Left colon (tissue), 1 donor: ENCODE measurements around a stretch of chr1.

DNA sequence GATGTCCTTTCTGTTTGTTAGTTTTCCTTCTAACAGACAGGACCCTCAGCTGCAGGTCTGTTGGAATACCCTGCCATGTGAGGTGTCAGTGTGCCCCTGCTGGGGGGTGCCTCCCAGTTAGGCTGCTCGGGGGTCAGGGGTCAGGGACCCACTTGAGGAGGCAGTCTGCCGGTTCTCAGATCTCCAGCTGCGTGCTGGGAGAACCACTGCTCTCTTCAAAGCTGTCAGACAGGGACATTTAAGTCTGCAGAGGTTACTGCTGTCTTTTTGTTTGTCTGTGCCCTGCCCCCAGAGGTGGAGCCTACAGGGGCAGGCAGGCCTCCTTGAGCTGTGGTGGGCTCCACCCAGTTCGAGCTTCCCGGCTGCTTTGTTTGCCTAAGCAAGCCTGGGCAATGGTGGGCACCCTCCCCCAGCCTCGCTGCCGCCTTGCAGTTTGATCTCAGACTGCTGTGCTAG, 176.8 kb downstream of the CLEC20A start:
- PRO-cap: no peak

DNA sequence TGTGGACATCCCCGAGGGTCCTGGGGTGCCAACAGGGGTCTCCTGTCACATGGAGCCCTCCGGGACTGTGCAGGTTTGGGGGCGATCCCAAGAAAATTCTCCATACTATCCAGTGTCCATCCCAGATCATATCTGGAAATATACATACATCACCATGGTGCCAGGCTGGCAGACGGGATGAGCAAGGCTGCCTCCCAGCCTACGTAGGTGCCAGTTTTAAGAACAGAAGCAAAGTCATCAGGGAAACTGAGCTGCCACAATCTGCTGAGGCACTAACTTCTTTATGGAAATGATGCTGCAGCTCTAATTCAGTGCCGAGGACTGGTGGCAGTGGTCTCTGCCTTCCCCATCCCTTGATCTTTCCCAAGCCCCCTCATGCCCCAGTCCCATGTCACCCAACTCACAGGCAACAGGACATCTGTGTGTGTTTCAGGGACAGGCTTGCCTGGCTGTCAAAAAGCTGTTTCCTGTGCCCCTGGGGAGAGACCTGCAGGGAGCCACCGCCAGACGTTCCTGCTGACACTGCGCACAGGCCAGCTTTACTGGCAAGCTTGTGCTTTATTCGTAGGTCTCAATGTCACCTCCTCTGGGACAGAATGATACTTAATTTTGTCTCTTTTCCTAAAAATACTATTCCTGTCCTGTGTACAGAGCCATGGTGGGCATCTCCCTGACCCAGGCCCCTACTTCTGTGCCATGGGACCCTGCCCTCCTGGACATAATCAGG, 15.5 kb downstream of the TEX35 start:
- PRO-cap: unidirectional peak, plus-strand start at position 481 of the sequence

GRCh38 chr1:178536657-178537635, 24.0 kb downstream of the TEX35 start:
- PRO-cap: bidirectional peak, plus-strand start at chr1:178537791, minus-strand start at chr1:178537574

GRCh38 chr1:178541738-178542472, 29.0 kb downstream of the TEX35 start:
- PRO-cap: bidirectional peak, plus-strand start at chr1:178542346, minus-strand start at chr1:178542191

DNA sequence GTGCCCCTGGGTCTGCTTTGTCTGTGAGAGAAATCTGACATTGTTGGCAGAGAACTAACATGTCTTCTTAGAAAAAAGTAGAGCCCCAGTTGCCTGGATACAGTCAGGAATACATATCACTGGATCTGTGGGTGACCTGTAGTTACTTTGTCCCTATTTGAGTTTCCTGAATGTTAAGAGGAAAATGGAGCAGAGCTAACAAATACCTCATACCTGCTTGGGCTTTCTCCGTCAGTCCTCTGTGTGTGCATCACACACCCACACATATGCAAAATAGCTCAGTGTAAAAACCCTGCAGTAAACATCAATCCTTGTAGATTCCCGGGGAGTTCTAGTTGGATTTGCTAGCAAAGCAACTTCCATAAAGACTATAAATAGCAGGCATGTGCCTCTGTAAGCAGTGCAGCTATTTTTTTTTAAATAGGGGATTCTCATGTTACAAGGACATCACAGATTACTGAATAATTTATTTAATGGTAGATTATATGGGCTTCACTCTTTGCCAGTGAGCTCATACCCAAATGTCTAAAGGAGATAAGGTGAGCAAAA, 63.0 kb downstream of the TEX35 start:
- PRO-cap: bidirectional peak, plus-strand start at position 327 of the sequence, minus-strand start at position 241 of the sequence

DNA sequence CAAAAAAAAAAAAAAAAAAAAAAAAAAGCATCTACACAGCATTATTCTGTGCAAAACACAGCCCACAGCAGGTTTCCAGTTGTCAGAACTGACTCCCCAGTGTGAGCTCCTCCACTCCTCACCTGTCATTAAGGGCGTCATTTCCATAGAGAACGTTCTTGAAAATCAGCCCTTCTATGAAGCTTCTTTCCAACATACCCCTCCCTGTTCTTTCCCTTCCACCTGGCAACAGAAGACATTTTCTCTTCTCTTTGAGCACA, 92.8 kb downstream of the TEX35 start:
- PRO-cap: no peak

GRCh38 chr1:178838427-178839183, 32.3 kb downstream of the ANGPTL1 start:
- PRO-cap: no peak

DNA sequence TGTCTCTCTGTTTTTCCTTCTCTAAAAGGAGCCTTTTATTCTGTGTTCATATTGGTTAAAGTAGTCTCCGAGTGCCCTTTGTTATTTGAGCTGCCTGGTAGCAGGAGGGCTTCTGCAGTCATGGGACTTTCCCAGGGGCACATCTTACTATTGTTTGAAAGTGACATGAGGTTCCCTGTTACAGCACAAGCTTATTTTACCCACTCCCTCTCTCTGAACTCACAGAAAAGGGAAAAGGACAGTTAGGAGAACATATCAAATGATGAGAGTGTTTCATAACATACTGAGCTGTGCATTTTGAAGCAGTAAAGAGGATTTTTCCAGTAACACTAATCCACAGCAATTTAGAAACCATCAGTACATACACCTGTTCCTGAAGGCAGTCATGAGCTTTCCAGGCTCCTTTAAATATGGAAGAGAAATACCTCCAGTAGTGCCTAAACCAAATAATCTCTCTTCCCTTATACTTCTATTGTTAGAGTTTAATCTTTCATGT, 58.2 kb upstream of the ANGPTL1 start:
- PRO-cap: no peak

DNA sequence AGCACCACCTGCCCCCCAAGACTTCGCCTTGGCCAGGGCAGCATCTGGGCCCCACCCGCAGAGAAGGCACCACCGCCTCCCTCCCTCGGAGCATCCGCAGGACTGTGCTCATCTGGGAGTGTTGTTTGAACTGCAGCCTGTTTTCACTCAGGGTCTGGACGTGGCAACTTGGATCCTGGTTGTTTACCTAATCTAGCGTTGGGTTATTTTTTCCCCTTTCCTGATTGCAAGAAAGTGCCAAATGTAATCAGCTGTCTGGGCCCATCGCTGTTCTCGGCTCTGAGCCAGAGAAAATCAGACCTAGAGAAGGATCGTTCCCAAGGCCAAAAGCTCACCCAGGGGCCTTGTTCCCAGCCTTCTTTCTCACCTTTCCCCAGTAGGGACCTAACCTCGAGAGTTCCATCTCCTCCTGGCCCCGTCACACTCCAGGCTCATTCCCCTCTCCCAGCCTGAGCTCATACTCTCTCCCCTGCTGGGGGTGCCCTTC, 72.1 kb upstream of the FAM20B start:
- PRO-cap: no peak

GRCh38 chr1:178962797-178963211, 62.9 kb upstream of the FAM20B start:
- PRO-cap: no peak

DNA sequence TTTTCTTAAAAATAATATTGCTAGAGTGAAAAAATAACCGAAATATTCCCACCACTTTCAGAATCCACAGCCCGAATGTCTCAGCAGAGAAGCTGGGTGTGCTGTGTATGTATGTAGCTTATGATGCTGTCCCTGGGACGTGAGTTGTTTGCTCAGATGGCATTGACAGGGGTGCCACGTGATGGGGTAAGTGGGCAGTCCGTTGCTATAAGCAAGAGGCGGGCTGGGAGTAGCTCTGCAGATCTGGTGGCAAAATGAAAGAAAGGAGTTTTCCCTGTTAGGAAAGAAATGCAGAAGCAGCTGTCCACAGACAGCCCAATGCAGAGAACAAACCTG, 3.8 kb upstream of the FAM20B start:
- PRO-cap: no peak

GRCh38 chr1:179082272-179082384, 258 bp downstream of the TOR3A start:
- PRO-cap: no peak

DNA sequence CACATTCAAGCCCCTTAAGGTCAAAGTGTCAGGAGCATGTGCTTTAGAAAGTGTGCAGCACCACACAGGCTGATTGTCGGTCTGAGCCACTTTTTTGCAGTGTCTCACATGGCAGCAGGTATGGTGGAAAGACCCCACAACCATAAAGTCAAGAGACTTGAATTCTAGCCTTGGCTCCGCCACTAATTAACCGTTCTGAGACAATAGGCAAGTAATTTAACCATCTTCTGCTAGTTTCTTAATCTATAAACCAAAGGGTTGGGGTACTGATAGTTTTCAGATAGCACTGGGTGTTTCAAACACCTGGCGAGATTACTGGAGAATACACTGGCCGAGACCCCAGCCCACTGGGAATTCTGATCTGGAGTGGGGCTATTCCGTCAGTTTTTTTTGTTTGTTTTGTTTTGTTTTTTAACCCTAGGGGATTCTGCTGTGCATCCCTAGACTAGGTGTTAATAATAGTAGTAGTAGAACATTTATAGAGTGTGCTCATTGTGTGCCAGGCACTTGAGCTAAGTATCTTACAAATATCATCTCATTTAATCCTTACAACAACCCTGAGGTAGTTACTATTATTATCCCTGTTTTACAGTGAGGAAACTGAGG, 21.9 kb downstream of the TOR3A start:
- PRO-cap: no peak

DNA sequence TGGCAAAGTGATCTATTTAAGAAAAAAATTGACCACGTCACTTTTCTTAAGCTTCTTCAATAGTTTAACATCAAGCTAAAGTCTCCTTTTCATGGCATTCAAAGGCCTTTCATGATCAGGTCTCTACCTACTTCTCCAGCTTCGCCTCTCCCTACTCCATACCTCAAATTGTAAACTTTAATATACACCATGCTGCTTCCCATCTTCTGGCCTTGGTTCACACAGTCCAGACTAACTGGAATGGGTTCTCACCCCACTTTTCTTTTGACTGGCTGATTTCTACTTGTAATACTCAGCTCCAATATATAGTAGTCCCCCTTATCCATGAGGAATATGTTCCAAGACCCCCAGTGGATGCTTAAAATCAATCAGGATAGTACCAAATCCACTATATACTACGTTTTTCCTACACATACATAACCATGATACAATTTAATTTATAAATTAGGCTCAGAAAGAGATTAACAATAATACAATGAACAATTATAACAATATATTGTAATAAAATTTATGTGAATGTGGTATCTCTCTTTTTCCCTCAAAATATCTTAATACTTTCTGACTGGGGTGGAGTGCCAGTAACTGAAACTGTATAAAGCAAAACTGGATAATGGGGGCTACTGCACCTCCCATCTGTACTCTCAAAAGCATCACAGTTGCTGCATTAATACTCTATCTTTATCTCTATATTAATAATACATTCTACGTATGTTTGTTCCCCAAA, 51.7 kb downstream of the TOR3A start:
- PRO-cap: no peak

GRCh38 chr1:179153929-179154779, 72.3 kb downstream of the TOR3A start:
- PRO-cap: no peak

GRCh38 chr1:179564513-179564954, 11.2 kb downstream of the NPHS2 start:
- PRO-cap: unidirectional peak, minus-strand start at chr1:179564714

GRCh38 chr1:179953539-179953879, 1.1 kb upstream of the CEP350 start:
- PRO-cap: no peak

- PRO-cap: no peak
These were observed 754 bp upstream of the CEP350 start for GRCh38 chr1:179953880-179954232.

GRCh38 chr1:180078427-180078763, 76.3 kb upstream of the QSOX1 start:
- PRO-cap: no peak

DNA sequence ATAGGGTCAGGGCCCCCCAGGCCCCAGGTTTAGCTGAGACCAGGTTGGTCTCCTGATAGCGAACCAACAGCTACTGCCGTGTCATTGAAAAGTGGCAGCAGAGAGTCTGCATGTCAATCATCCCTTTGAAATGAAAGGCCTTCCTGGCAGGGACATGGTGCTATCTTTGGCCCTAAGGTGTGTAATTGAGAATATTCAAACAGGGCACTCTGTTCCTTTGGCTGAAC, 12.9 kb downstream of the QSOX1 start:
- PRO-cap: no peak